ENCODE measurements around a stretch of chr1.

GRCh38 chr1:224430627-224431238, 3.9 kb downstream of the WDR26 start:
- PRO-cap, 3 experiments: peak in 1 of 3 experiments; most common plus-strand start chr1:224430712 (in 1)
- RAMPAGE, long total RNA, 4 experiments: start-site peak on the minus strand in 1 of 4 experiments, at chr1:224430761-224430935 at its widest, 5 reads per replicate
- RRBS: no CpG with 5 or more reads among the region's 2 CpGs

- PRO-cap, 3 experiments: no peak in any of the 3 experiments
- RAMPAGE, long total RNA, 4 experiments: no peak in any of the 4 experiments
- RRBS: no CpG with 5 or more reads among the region's 14 CpGs
These were observed 1.4 kb downstream of the LBR start for GRCh38 chr1:225426434-225426889.

DNA sequence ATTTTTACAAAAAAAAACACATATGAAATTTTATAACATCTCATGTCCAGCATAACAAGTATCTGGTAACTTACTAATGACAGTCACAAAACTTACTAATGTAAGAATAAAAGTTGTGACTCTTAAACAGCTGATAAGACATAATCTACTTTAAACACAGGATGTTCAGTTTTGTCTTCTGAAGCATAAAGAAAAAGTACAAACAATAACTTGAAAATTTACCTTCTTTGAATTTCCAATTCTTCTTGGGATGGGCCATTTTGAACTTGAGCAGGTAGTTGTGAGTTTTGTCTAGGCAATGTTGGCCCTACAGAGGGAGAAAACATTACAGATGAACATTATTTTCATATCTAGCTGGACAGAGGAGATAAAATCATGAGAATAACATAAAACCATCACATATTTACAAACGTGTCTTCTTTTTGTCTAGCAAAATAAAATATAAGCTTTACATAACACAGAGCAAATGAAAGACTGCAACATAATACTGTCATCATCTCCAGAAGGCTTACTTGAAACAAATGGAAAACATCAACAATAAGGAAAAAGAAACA, 102.6 kb upstream of the LBR start:
- PRO-cap, 3 experiments: no peak in any of the 3 experiments
- RAMPAGE, long total RNA, 4 experiments: no peak in any of the 4 experiments
- RRBS: no CpG with 5 or more reads among the region's 1 CpG

DNA sequence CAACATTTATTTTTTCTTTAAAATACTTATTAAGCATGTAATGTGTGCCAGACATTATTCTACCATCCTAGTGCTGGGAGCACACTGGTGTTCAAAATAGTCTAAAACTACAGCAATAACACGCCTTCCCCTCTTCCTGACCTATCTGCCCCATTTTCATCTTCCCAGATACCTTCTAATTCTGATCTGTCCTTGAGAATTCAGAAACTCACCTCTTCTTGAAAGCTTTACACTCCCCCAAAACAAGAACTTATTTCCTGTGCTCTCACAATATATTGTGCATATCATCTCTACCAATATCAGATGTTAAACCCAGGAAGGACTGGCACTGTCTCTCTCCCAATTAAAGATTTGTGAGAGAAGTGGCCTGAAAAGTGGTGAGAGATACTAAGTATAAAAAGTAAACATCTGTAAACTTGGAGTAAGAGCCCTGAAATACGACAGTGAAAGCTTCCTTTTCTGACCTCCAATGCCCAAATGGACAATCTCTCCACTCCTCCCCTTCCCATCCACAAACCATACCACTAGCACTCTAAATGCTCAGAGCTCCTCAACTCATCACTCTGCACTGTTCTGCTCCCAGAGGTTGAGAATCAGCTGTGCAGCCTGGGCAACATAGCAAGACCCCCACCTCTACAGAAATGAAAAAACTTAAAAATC, 77.3 kb downstream of the ENAH start:
- PRO-cap, 3 experiments: no peak in any of the 3 experiments
- RAMPAGE, long total RNA, 4 experiments: no peak in any of the 4 experiments
- RRBS: no CpG with 5 or more reads among the region's 2 CpGs

DNA sequence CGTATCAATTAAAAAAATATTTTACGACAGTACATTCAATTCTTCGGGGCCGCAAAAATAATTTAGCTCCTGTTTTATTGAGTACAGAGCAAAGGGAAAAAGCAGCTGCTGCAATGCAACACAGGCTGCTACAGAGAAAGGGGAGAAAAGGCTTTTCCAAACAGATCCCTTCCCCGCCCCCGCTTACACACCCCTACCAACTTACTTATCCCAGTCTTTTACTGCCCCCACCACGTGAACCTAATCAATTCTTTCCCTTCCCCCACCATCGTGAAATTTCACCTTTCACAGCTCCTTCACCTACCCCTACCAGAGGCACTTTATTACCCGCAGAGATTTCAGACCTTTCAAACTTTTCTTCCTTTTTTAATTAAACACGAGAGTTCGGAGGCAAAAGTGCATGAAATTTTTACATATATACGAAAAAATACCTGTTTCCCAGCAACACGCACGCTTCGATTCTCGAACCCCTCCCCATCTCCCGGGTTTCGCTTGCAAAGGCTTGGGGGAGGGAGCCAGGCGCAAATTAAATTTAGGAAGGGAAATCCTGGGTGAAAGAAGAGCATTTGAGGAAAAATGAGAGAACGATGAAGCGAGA, 937 bp downstream of the ENAH start:
- PRO-cap, 3 experiments: peak in 1 of 3 experiments; most common plus-strand start position 91 of the sequence (in 1); most common minus-strand start position 132 of the sequence (in 1)
- RAMPAGE, long total RNA, 4 experiments: no peak in any of the 4 experiments
- RRBS: no CpG with 5 or more reads among the region's 21 CpGs

DNA sequence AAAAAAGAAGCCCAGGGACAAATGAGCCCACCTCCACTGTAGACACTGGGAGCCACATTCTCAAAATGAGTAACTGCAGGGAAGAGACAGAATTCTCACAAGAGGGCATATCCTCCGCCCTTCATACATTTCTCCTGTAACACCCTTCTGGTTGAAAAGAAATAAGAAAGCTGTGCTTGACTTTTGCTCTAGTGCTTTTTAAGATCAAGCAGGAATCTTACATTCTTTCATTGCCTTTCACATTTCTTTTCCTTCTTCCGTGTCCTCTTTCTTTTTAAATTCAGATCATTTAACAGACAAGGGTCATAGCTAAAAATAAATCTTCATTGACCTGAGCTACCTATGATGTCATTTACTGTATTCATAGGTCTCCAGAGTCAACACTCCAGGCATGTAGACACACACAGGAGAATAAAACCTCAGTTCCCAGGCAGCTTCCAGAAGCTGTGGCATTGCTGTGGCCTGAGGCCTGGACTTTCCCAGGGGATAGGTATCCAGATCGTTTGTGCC, 38.3 kb upstream of the ENAH start:
- PRO-cap, 3 experiments: no peak in any of the 3 experiments
- RAMPAGE, long total RNA, 4 experiments: no peak in any of the 4 experiments
- RRBS: no CpG with 5 or more reads among the region's 3 CpGs

DNA sequence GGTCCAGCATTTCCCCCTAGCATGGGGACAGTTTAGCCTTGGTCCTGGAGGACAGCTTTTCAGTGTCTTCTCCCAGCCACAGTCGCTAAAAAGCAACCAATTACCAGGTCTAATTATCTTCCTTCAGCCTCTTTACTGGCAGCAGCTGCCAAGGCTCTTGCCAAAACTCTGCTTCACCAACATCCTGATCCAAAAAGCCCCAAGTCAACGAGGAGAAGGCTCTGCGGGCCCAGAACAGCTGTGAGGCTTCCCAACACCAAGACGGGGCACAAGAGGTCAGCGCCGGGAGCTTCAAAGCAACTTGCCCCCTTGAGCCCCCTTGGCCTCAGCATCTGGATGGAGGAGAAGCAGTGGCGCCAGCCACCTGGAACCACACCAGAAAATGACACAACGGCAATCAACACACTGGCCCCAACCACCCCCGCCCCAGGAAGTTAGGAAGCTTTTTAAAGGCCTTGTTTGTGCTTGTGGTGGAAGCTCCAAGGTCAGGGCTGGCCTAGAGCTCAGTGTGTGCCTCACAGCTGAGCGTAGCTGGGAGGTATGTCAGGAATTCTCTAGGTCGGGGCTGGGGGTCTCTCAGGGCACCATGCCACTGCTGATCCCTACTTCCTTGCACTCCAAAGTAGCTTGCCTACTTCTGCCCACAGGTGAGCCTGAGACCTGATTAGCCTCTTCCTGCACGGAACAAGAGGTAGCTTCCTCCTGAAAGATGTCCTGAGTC, 10.0 kb upstream of the SRP9 start:
- PRO-cap, 3 experiments: no peak in any of the 3 experiments
- RAMPAGE, long total RNA, 4 experiments: no peak in any of the 4 experiments
- RRBS: no CpG with 5 or more reads among the region's 12 CpGs

DNA sequence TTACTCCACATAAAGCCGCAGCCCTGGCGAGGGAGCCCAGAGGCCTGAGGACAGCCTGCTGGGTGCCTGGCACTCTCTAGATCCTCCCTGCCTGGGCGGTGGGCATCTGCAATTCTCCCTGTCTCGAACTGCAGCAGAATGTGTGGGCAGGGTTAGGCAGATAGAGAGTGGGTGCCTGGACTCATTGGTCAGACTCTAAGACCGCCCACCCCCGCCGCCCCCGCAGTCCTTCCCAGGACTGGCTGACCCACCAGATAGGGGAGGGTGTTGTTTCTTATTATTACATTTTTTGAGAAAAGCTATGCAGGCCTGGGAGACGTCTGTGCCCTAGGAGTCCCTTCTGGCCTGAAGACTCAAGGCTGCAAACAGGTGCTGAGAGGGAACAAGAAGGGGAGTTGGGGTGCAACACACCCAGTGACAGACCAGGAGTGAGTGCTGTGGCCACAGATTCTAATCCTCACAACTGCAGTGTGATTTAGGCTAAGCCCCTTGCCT, 14.1 kb downstream of the EPHX1 start:
- PRO-cap, 3 experiments: no peak in any of the 3 experiments
- RAMPAGE, long total RNA, 4 experiments: no peak in any of the 4 experiments
- RRBS: no CpG with 5 or more reads among the region's 9 CpGs

DNA sequence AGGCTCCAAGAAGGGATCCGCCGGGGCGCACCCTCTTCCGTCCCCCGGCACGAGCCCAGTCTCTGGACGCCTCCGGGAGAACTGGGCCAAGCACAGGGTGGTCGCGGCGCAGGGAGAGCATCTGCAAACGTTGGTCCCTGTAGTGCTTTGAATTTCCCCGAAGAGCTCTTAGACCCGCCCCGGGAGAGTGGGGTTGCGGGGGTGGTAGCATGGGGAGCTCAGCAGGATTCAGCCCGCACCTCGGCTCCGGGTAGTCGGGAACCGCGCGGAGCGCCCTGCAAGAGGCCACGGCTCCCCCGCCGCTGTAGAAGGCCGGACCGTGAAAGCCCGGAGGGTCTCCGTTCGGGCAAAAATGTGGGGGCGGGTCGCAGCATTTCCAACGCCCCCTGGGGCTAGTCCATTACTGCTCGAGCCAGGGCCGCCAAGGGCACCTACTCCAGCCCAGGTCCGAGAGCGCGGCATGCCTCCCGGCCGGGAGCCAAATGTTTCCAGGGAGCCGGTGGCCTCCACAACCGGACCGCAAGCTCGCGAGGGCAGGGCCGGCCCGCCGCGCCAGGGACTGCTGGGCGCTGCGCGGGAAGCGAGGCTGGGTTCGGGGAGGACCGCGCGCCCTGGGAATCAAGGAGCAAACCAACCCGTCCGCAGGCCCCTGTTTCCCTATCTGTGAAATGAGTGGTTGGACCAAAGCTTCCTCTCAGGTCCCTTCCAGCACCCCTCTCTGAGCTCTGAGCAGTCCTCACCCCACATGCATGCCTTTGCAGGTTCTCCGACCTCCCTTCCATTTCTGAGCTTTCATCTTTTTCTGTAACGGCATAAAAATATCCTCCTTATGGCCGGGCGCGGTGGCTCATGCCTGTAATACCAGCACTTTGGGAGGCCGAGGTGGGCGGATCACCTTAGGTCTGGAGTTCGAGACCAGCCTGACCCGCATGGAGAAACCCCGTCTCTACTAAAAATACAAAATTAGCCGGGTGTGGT, 699 bp upstream of the TMEM63A start:
- PRO-cap, 3 experiments: peak in 3 of 3 experiments; most common plus-strand start position 258 of the sequence (in 1); most common minus-strand start position 720 of the sequence (in 3)
- RAMPAGE, long total RNA, 4 experiments: no peak in any of the 4 experiments
- RRBS: 1% methylated on average over 22 of the region's 72 CpGs

DNA sequence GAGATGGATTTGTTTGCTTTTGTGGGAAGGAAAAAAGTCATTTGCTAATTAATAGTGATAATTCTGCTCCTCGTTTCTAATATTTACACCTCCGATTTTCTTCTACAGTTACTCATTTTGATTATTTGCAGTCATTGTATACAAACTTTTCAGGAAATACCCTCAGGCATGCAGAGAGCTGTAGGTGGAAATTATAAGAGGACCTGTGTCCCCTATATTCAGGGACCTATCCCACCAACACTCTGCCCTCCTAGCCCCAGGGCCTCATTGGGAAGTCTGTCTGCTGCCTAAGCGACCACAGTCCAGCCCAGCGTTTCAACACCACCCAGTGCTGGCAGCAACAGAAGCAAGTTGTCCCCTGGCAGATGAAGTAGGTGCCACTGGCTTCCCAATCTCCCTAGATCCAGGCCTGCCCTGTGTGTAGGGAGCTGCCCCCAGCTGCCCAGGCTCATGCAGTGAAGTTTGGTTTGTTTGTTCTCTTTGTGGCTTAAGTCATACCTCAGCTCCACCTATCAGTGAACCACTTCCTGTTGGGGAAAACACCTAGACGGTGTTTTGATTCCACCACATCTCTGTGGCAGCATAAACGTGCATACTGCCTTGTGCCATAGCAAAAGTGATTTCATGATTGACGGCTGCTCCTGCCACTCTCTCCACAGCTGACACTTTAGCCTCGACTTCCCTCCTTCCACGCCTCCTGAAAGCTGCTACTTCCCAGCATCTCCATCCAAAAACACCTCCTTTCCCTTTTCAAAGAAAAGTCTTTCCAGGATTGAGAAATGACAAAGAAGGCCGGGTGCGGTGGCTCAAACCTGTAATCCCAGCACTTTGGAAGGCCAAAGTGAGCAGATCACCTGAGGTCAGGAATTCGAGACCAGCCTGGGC, 8.1 kb upstream of the LEFTY1 start:
- PRO-cap, 3 experiments: no peak in any of the 3 experiments
- RAMPAGE, long total RNA, 4 experiments: no peak in any of the 4 experiments
- RRBS: no CpG with 5 or more reads among the region's 12 CpGs

GRCh38 chr1:226002686-226003243, 3.6 kb upstream of the SDE2 start:
- PRO-cap, 3 experiments: peak in 2 of 3 experiments; most common plus-strand start chr1:226002998 (in 1); most common minus-strand start chr1:226002839 (in 1)
- RAMPAGE, long total RNA, 4 experiments: no peak in any of the 4 experiments
- RRBS: no CpG with 5 or more reads among the region's 4 CpGs

DNA sequence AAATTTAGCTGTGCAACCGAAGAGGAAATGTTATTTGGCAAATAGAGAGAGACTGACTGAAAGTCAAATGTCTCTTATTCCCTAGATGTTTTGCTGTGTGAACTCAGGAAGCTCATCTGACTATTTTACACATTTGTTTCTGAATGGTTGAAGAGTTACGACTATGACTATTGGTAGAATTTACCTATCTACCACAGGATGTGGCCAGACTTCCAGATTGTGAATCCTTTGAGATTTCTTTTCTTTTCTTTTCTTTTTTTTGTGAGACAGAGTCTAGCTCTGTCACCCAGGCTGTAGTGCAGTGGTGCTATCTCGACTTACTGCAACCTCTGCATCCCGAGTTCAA, 5.3 kb upstream of the SDE2 start:
- PRO-cap, 3 experiments: no peak in any of the 3 experiments
- RAMPAGE, long total RNA, 4 experiments: no peak in any of the 4 experiments
- RRBS: no CpG with 5 or more reads among the region's 4 CpGs

GRCh38 chr1:226123566-226124049, 61.1 kb downstream of the H3-3A start:
- PRO-cap, 3 experiments: no peak in any of the 3 experiments
- RAMPAGE, long total RNA, 4 experiments: no peak in any of the 4 experiments
- RRBS: no CpG with 5 or more reads among the region's 7 CpGs

DNA sequence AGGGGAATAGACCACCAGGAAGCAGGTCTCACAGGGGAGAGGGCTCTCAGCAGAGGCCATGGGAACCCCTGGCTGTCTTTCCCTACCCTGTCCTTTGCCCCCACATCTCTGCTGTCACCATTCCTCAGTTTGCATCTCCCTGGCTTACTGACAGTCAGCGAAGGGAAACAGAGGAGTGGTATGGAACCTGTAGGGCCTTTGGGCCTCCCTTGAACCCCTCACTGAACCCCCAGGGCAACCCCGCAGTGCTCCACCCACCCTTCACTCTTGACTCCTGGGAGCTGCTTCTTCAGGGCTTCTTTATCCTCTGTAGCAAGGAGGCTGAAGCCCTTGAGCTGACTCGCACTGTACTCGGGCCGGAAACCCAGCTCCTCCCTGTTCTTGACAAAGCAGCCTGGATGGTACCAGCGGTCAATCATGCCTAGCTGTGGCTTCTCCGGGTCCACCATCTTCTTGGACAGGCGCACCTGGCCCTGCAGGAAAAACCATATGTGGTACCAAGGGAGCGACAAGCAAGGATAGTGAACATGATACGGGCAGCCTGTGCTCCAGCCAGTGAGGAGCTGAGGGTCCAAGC, 17.7 kb downstream of the PARP1 start:
- PRO-cap, 3 experiments: no peak in any of the 3 experiments
- RAMPAGE, long total RNA, 4 experiments: no peak in any of the 4 experiments
- RRBS: 85% methylated on average over 3 of the region's 10 CpGs

DNA sequence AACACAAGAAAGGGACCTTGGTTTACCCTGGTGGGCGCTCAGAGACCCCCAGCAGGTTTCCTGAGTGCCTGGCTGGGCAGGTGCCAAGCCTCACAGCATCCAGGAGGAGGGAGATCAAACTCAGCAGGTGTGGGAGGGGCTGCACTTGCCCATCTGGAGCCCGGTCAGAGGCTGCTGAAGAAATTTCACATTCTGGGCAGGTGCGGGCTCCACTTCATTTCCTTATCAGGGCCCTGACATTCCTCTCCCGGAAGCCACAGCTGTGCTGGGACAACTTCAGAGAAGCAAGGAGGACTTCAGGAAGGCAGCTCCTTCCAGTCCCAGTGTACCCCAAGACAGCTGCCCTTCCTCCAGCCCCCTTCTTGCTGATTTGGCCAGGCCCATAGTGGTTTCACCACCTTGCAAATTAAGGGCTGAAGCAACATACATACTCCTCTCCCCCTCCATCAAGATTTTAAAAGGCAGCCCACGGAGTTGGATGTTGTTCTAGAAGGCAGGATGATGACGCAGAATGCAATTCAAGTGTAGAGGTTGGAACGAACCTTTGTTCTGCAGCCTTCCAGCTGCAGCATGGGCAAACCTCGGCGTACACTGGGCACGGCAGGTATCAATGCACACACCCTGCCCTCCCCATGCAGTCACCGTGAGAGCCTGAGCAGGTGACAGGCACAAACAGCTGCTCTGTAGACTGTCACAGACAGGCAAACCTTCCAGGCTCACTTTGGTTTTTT, 82.7 kb downstream of the ITPKB start:
- PRO-cap, 3 experiments: no peak in any of the 3 experiments
- RAMPAGE, long total RNA, 4 experiments: no peak in any of the 4 experiments
- RRBS: 2% methylated on average over 2 of the region's 11 CpGs

- PRO-cap, 3 experiments: no peak in any of the 3 experiments
- RAMPAGE, long total RNA, 4 experiments: no peak in any of the 4 experiments
- RRBS: no CpG with 5 or more reads among the region's 8 CpGs
These were observed 77.3 kb downstream of the ITPKB start for GRCh38 chr1:226661556-226662373.

GRCh38 chr1:226712934-226714061, 25.8 kb downstream of the ITPKB start:
- PRO-cap, 3 experiments: no peak in any of the 3 experiments
- RAMPAGE, long total RNA, 4 experiments: no peak in any of the 4 experiments
- RRBS: 88% methylated on average over 5 of the region's 25 CpGs

GRCh38 chr1:226714448-226715074, 24.5 kb downstream of the ITPKB start:
- PRO-cap, 3 experiments: no peak in any of the 3 experiments
- RAMPAGE, long total RNA, 4 experiments: no peak in any of the 4 experiments
- RRBS: no CpG with 5 or more reads among the region's 3 CpGs

- PRO-cap, 3 experiments: no peak in any of the 3 experiments
- RAMPAGE, long total RNA, 4 experiments: no peak in any of the 4 experiments
- RRBS: no CpG with 5 or more reads among the region's 11 CpGs
These were observed 45.0 kb upstream of the ITPKB start for GRCh38 chr1:226783815-226784657.

- PRO-cap, 3 experiments: no peak in any of the 3 experiments
- RAMPAGE, long total RNA, 4 experiments: no peak in any of the 4 experiments
- RRBS: no CpG with 5 or more reads among the region's 1 CpG
These were observed 63.5 kb upstream of the PSEN2 start for GRCh38 chr1:226806862-226807467.

All from adrenal gland (tissue), 7 donors.